Smooth muscle cell (in vitro differentiated cells): ENCODE data around the genes PHETA2, POLDIP3 and ARFGAP3.

- RAMPAGE, long total RNA, result no peak
Observed at GRCh38 chr22:41857481-41858114, 24.7 kb downstream of the SREBF2 start.

DNA sequence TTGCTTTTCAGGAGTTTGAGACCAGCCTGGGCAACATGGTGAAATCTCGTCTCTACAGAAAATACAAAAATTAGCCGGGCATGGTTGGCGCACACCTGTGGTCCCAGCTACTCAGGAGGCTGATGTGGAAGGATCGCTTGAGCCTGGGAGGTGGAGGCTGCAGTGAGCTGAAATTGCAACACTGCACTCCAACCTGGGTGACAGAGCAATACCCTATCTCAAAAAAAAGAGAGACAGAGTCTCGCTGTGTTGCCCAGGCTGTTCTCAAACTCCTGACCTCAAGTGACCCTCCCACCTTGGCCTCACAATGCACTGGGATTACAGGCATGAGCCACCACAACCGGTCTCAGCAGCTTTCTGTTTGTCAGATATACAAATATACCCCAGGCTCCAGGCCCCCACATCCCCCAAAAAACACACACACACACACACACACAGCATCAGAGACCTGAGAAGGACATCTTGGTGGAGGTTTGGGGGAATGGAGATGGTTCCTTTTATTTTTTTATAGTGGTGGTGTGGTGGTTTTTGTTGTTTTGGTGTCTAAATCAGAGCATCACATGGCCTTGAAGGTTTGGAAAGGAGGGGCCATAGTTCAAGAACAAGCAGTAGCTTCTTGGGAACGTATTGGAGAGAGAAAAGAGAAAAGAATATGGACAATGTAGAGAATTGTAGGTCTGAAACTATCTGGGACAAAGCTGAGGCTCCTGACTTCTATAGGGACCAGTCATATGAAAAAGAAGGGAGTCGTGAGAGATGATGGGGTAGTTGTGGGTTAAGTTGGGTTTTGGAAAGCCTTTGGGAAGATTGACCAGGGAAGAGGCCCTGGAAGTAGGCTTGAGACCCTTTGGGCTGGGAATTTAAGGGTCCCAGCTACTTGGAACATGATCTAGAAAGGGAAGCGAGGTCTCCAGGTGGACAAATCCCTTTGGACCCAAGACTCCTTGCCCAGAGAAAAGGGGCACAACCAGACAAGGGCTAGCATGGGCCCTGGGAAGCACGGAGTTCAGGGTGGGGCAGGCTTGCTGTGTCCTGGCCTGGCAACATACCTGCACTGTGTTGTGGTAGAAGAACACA, 32.2 kb downstream of the SREBF2 start:
- RAMPAGE, long total RNA, result no peak

GRCh38 chr22:41882767-41883415, 32.0 kb downstream of the SHISA8 start:
- RAMPAGE, long total RNA, result no peak

- RAMPAGE, long total RNA, result no peak
Observed at GRCh38 chr22:41976236-41977125, 7.2 kb downstream of the SEPTIN3 start.

- RAMPAGE, long total RNA, result no peak
Observed at GRCh38 chr22:41977126-41977793, 8.0 kb downstream of the SEPTIN3 start.

- RAMPAGE, long total RNA, result start-site peak on the plus strand at chr22:42074248-42074322, 44 and 67 reads in 2 replicates
Observed at GRCh38 chr22:42073903-42075298, at the start of gene PHETA2. Gene PHETA2, plus strand, starts transcription at chr22:42074248.

DNA sequence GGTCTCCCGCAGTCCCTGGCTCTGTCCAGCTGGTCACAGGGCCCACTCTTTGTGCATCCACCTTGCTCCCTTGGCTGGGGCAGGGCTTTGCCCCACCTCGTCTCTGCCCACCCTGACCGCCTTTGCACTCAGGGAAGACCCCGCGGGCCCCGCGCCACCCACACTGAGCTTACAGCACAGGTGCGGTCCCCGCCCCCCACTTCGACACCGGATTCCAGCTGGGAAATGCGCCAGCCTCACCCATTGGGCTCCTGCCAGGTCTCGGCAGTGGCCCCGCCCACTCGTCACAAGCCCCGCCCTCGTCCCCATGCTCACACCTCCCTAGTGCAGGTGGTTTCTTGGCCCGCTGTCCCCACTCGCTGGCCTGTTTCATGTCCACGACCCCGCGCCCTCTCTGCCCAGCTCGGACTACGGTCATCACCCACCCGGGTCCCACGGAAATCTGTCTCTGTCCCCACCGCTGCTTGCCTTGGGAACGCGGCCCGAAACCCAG, 1.3 kb downstream of the CYP2D6 start:
- RAMPAGE, long total RNA, result no peak

- RAMPAGE, long total RNA, result no peak
Observed at GRCh38 chr22:42300562-42301552, 30.4 kb upstream of the TCF20 start.

- RAMPAGE, long total RNA, result no peak
Observed at GRCh38 chr22:42425511-42426190, 6.6 kb downstream of the NFAM1 start.

DNA sequence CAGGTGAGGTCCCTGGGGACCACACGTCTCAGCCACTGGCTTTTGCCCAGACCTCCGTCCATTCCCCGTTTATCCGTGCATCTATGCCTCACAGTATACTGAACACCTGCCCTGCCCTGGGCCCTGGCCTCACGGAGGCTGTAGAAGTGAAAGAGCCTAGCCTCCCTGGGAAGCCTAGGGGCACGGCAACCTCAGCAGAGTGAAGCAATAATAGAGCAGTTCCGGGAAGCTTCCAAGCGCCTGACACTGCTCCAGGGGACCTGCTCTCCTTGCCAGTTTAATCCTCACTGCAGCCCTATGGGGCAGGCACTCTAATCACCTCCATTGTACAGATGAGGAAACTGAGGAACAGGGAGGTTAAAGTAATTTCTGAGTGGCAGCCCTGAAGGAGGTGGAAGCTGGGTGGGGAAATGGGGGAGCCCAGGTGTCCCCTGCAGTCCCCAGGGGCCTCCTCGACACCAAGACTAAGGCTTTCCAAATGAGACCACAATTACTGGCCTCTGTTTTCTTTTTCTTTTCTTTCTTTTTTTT, 2.7 kb upstream of the NFAM1 start:
- RAMPAGE, long total RNA, result no peak

DNA sequence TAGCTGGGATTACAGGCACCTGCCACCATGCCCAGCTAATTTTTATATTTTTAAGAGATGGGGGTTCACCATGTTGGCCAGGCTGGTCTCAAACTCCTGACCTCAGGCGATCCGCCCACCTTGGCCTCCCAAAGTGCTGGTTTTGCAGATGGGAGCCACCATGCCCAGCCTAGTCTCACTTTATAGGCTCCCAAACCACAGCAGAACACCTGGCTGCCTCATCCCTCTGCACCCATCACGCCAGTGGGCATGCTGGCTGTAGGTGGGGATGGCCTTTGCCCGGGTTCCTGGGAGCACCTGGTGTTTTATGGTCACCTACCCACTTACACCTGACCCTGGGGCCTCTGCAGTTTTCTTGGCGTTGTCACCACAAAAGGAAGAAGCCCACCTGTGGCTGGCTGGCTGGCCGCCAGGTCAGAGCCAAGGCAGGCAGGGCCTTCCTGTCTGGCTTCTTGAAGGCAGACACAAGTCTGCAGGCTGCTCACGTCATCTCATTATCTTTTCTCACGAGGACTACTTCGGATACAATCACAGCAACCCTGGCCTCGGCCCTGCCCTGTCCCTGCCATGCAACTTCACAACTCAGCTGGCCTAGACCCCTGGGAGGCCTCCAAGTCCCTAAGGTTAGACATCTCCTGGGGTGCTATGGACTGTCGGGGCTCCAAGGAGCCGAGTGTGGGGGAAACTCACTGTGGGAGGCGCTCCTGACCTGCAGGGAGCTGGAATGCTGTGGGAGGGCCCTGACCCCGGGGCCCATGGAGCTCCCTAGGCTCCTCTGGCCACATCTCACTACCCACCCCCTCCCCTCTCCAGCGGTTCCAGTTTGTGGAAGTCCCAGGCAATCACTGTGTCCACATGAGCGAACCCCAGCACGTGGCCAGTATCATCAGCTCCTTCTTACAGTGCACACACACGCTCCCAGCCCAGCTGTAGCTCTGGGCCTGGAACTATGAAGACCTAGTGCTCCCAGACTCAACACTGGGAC, 8.0 kb downstream of the RRP7A start:
- RAMPAGE, long total RNA, result no peak

DNA sequence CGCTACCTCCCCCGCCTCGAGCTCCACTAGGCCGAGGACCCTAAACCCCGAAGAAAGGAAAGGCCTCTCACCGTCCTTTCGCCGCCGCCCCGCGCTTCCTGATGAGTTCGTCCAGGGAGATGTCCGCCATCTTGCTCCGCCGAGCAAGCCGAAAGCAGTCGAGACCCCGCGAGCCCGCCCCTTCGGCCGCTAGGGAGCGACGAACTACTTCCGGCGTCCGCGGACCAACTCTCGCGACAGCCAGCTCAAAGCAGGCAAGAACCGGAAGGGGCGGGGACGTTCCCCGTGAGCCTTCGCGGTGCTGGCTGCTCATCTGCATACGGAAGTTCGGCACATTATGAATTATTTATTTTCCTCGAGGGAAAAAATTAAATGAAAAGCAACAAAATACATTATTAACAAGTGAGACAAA, at the start of gene POLDIP3:
TSS of gene POLDIP3 (minus strand) at position 156 of the 412 bp plus-strand sequence.
- RAMPAGE, long total RNA, result start-site peak on the minus strand centred at position 151 of the sequence, 21 bp wide, 273 and 205 reads in 2 replicates

DNA sequence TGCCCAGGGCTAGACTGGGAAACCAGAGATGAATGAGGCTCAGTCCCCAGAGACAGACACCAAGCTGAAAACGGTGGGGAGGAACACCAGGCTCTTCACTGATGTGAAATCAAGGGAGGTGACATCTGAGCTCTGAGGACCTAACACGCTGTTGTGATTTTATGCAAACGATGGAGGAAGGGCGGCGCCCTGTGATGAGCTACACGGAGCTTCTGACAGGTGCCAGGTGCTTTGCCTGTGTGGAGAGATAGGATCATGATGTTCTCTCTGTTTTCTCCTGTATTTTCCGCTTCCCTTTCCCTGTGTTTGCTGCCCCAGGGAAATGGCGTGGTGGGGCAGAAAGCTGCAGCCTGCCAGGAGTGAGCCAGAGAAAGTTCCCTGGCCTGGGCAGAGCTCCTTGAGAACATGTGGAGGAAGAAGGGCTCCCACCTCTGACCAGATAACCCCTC, 6.6 kb upstream of the CYB5R3 start:
- RAMPAGE, long total RNA, result no peak

DNA sequence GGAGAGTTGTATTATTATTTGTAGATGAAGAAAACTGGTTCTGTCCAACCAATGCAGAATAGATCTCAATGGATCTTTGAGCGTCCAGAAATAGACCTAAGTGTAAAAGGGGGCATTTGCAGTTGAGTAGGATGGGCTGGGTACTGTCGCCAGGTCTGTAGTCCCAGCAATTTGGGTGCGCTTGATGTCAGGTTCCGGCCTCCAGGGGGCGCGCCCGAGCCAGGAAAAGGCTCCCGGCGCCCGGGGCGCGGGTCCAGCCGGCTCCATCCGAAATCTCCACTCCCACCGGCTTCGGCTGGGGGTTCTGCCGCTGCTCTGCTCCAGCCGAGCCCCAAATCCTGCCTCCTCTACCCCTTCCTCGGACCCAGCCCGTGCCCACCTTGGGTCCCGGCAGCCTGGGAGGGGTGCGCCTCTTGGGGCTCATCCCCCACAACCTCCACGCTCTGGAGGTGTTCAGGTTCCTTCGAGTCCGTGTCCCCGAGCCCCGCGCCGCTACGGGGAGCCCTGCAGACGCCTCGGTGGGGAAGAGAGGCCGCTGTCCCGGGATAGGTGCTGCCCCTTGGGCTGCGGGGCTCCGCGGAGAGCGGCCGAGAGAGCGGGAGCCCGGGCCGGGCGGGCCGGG, 12.9 kb upstream of the CYB5R3 start:
- RAMPAGE, long total RNA, result no peak

DNA sequence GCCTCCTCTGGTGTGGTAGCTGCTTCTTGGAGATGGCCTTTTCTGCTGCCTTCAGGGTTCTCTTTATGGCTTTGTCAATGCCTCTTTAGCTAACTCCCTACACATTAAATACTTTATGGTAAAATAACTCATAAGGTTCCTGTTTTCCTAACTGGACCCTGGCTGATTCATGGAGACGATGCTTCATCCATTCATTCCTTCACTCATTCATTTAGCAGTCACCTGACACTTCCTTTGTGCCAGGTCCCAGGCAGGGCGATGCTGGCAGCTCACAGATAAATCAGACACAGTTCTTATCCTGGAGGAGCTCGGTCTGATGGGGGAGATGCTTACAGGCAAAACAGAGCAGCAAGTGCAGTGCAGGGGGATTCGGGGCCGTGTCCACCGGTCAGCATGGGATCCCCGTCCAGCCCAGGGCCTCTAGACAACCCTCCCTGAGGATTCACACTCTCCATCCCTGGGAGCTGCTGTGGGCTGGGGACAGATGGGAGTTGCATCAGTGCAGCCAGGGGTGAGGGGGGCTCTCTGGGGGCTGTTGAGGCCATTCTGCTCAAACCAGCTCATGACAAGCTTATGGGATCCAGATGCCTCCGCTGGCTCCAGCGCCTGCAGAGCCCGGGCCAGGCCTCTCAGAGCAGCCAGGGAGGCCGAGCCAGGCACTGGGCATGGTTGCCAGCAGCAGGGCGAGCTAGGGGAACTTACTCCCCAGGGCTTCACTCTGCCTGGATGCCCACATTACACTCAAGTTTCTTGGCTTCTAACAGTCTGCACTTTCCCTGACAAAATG, 34.2 kb upstream of the CYB5R3 start:
- RAMPAGE, long total RNA, result no peak

DNA sequence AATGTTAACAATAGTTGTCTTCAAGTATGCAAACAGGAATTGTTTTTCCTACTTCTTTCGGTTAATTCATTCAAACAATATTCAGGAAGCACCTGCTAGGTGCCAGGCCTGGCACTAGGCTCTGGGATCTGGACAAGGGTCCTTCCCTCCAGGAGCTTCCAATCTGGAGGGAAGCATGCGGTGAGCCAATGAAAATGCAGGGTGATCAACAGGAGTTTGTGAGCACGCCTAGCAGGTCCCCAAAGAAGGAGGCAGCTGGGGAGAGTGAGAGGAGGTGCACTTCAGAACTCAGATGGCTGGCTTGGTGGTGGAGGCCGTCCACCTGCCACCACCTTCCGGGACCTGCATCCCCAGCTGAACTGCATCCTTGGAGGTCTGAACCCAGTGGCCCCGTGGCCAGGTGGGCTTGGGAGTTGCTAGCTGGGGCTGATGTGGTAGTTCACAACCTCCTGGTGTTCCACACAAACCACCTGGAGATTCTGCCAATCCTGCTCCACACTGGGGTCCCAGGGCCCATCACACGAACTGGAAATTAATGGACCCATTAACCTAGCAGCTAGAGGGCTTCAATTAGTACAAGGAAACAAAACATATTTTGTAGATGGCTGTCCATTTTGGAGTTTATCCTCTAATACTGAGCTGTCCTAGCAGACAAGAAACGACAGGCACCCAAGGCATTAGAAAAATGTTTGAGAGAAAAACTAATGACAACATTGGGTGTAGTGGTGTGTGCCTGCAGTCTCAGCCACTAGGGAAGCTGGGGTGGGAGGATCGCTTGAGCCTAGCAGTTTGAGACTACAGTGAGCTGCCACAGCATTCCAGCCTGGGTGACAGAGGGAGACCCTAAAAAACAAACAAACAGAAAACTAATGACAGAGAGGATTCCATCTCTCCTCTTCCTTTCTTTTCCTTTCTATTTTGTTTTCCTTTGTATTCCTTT, 1.8 kb downstream of the A4GALT start:
- RAMPAGE, long total RNA, result no peak

- RAMPAGE, long total RNA, result no peak
Observed at GRCh38 chr22:42753014-42753213, 32.2 kb upstream of the A4GALT start.

- RAMPAGE, long total RNA, result no peak
Observed at GRCh38 chr22:42759204-42759703, 38.6 kb upstream of the A4GALT start.

DNA sequence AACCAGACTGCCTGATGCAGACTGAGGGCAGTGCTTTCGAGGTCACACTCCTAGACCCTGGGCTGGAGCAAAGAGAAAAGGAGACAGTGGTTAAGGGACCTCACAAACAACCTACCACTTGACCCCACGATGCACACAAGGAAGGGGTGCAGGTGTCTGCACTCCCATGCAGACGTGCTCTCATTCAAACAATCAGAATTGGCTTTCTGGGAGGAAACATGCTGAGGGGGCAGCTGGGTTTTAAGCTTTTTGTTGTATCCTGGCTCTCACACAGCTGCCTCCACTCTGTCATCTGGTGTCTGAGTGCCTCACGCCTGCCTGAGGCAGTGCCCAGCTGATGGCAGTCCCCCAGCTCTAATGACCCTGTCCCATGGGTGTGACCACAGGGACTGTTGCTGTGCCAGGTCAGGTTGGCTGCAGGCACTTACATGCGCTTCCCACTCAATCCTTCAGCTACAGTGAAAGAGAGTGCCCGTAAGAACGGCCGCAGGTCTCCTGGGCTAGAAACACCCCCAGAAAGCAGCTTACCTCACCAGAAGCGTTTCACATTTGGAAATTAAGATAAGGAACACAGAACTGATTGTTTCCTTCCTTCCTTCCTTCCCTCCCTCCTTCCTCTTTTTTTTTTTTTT, 53.7 kb downstream of the ARFGAP3 start:
- RAMPAGE, long total RNA, result no peak

DNA sequence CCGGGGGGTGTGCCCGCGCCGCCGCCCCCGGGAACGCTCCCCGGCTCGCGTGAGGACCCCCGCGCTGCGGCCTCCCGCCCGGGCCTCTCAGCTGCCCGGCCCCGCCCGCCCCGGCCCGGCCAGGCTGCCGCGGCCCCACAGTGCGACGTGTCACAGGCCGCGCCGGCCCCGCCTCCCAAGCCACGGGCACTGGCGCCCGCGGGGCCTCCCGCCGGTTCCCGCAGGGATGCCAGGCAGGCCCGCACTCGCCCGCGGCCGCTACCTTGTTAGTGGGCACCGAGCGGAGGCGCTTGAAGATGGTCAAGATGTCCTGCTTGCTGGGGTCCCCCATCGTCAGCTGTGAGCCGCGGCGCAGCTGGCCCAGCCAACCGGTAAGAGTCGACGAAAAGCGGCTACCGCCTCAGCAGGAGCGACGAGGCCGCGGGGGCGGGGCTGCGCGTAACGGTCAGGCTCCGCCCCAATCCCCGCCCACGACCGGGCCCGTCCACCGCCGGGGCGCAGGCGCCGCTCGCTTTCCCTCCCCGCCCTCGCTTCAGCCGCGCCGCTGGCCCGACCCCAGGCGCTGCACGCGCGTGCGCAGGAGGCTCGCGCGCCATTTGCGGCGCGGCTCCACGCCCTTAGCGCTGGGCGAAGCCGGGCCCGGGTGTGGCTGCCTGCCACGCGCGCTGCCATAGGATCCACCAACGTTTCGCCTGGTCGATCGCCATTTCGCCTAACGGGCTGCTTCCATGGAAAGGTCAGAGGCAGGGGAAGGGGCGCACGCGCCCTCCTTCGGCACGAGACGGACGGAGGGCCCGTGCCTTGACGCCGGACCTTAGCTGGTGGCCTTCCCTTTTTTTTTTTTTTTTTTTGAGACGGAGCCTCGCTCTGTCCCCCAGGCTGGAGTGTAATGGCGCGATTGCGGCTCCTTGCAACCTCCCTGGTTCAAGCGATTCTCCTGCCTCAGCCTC, at the start of gene ARFGAP3:
TSS of gene ARFGAP3 (minus strand) at position 422 of the 950 bp plus-strand sequence.
- RAMPAGE, long total RNA, result no peak